ENCODE measurements around a stretch of chr5.

- PRO-cap = no peak
Measured at GRCh38 chr5:158515015-158515214, 584.8 kb downstream of the EBF1 start.

- PRO-cap = no peak
Measured at GRCh38 chr5:158748168-158748463, 351.6 kb downstream of the EBF1 start.

GRCh38 chr5:158979695-158980549 is 119.8 kb downstream of the EBF1 start:
- PRO-cap = no peak

GRCh38 chr5:159090938-159091514 is 8.7 kb downstream of the EBF1 start:
- PRO-cap = no peak

DNA sequence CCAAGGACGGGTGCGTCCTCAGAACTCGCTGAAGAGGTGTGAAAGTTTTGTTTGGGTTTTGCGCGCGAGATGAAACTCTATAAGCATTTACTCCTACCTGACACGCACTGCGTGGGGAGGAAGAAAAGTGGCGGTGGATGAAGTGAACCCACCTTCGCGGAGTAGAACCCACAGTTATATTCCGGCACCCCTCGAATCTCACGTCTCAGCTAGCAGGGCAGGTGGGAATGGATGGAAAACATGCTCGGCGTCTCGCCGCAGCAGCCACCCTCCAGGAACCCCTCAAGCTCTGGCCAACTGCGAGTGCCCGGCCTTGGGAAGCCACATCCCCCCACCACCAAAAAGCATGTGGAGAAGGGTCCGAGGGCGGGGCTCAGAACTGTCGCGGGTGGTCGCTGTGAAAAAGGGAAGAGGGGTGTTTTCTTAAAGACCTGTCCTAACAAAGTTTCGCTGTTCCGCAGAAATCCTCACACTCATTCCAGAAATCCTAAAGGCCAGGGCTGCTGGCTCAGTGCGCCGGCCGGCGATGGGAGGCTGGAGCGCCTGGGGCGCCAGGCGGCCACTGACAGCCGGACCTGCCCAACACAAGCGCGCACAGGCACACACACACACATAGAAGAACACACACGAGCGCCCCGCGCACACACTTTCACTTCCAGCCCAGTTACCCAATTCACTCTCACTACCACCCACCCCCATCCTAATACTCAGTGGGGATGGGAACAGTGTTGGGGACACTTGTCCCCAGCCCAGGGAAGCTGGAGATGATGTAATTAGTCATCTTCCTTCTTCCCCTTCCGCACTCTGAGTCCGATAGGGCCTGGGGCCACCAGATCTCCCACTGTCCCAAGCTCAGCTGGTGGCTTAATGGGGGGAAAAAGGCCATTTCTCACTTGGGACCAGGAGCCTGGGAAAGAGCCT is 2.1 kb downstream of the EBF1 start:
- PRO-cap = bidirectional peak, plus-strand start at position 470 of the sequence, minus-strand start at position 291 of the sequence; bidirectional peak, plus-strand start at position 710 of the sequence, minus-strand start at position 619 of the sequence; bidirectional peak, plus-strand start outside the sequence, minus-strand start at position 861 of the sequence

DNA sequence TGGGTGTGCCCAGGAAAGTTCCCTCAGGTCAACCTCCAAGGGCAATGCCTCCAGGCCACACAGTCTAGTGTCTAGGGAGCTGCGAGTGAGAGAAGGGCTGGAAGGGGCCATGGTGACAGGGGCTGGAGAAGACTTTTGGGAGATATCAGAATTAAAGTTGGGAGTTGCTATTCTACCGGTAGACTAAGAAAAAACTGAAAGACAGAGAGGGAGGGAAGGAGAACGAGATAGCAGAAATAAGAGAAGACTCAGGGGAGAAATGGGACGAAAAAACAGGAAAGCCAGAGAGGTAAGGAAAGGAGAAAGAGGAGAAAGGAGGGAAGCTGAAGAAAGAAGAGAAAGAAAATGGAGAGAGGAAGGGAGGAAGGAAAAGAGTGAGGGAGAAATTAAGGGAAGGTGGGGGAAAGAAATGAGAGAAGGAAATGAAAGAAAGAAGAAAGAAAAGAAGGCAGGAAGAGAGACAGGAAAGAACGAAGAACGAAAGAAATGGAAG is 1.4 kb downstream of the EBF1 start:
- PRO-cap = bidirectional peak, plus-strand start at position 67 of the sequence, minus-strand start outside the sequence

DNA sequence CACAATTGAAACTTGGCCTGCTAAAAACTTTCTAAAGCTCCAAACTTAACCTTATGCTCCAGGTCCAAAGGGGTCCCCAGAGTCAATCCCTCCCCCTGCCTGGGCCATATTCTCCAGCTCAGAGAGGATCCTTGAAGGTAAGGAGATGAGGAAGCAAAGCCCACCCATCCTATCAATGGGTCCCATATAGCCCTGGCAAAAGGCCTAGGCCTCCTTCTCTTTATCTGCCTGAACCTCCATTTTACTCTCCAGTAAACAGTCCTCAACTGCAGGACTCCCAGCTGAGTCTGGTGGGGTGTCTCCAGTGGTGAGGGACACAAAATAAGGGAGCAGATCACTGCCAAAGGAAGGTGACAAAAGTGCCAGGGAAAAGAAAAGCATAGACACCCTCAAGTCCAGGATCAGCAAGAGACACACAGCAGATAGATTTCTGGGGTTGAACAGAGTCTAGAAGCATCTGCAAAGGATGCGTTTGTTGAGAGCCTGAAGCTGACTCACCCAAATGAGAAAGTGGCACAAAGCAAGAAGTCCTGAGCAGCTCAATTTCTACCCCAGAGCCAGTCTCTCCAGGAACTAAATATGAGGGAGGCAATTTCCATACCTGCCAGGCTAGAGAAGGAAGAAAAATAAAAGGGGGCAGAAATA is 2.7 kb upstream of the EBF1 start:
- PRO-cap = no peak

GRCh38 chr5:159182668-159183465 is 26.5 kb downstream of the RNF145 start:
- PRO-cap = no peak

GRCh38 chr5:159195445-159195888 is 13.9 kb downstream of the RNF145 start:
- PRO-cap = no peak

- PRO-cap = no peak
Measured at GRCh38 chr5:159210143-159210734, 886 bp upstream of the RNF145 start.

- PRO-cap = no peak
Measured at GRCh38 chr5:160007627-160007988, 1.3 kb upstream of the TTC1 start.

- PRO-cap = no peak
Measured at GRCh38 chr5:160077625-160078385, 41.4 kb downstream of the PWWP2A start.

DNA sequence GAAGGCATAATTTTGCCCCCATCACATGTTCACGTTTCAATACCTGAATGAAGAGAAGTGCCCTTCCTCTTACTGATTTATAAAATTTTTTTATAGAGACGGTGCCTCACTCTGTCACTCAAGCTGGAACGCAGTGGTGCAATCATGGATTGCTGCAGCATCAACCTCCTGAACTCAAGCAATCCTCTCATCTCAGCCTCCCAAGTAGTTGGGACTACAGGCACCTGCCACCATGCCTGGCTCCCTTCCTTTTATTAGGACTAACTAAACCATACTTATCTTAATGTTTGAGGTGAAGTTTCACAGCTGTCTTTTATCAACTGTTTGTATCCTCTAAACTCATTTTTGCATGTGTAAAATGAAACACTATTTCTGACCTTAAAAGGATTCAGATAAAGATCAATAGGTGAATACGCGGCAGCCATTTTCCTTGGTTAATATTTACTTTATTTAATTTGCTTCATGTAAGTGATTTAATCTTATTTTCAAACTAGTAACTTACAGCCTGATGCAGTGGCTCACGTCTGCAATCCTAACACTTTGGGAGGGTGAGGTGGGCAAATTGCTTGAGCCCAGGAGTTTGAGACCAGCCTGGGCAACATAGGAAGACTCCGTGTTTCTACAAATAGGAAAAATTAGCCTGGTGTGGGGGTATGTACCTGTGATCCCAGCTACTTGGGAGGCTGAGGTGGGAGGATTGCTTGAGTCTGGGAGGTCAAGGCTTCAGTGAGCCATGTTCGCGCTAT is 22.5 kb downstream of the PWWP2A start:
- PRO-cap = no peak

DNA sequence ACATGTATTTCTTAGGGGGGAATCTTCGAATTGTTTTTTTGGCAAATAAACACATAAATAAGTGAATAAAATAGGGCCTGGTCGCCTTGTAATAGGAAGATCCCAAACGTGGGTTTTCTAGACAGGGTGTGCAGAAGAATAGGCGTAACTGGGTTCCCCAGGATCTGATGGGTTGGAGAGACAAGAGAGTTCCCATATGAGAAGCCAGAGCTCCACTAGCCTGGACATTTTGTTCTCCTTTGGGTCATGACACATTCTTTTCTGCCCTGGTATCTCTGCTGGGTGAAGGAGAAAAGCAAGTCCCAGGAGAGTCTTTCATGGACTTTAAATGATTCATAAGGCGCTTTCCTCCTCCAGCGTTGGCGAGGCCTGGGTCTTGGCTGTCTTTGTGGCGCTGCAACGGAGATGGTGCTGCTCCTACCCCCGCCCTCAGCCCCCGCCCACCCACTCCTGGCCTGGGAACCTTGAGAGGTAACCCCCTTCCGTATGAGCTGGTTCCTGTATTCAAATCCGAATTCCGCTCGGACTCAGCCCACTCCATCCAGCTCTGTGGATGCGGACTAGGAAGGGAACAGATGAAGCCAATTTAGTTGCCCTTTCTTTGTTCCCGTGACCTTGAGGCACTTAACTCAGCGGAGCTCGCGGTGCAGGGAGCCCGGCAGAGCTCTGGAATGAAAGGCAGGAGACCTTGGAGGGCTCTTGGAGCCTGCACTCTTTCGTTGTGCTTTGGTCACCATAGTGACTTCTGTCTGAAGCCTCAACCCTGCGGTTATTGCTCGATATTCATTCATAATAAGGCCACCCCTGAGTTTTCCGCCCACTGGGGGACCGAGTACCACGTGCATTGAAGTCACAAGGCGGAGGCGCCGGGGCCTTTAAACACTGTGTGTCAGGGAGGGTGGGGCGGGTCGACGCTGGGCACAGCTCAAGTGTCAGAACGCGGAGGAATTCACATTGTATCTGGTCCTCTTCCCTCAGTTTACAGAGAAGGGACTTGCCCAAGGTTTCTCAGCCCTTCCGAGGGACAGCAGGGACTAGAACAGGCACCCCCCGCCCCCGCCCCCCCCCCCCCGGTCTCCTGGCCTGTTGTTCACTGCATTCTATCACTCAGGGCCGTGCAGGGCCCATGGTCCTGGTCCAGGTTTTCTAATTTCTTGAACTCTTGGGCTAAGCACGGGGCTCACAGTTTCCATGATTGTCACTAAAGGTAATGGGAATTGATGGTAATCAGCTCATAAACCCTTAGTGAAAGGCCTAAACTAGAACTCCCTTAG is 14.1 kb upstream of the PWWP2A start:
- PRO-cap = no peak

DNA sequence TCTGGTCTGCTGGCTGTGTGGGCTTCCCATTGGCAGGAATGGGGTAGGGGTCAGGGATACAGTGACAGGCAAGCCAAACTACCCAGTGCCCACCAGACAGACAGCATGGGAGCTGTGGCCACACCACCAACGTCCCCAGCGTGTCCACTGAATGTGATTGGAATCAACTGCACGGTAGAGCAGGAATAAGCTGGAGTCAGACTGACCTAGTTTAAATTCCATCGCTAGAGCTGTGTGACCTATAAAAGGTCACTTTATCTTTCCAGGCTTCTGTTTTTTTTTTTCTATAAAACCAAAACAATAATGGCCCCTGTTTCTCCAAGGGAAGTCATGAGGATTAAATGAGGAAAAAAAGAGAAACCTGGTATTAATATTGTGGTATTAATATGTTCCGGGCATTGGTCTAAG is 50.6 kb upstream of the PWWP2A start:
- PRO-cap = no peak

- PRO-cap = no peak
Measured at GRCh38 chr5:160262532-160263208, 33.4 kb downstream of the FABP6 start.

GRCh38 chr5:160293789-160294273 is 18.5 kb downstream of the CCNJL start:
- PRO-cap = no peak

- PRO-cap = no peak
Measured at GRCh38 chr5:160357834-160358305, 12.6 kb downstream of the C1QTNF2 start.

DNA sequence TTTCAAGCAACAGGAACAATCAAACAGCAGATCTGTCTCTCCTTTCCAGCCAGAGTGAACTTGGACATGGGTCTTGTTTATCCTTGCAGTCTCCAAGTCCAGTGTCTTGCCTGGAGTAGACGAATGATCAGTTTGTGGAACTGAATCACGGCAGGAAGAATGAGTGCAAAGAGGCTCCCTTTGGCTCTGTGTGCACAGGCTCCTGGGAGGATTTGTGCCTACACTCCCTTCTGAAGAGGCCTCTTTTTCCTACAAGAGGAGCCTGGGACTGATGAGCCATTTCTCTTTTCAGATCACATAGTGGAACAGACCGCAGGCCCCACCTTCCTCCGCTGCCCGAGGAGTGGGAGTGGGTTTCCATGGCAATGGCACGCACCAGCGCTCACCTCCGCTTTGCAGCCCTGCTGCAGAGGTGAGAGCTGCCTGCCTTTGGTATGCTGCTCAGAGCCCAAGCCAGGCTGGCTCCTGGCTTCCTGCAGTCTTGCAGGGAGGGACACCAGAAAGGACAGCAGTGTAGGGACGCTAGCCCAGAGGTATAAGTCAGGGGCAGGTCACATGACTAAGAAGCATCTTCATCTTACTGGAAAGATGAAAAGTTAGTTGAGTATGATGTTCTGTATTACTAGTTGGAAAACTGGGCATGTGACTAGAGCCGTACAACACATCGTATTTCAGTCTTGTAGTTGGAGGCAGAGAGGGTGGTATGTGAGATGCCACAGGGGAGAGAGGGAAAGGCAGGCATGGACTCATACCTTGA is 12.3 kb downstream of the PTTG1 start:
- PRO-cap = no peak

- PRO-cap = no peak
Measured at GRCh38 chr5:160505795-160506402, 84.2 kb downstream of the PTTG1 start.

Data from osteocyte (in vitro differentiated cells).